Heart left ventricle (tissue), 7 donors: ENCODE results near the gene ATP2C2.

DNA sequence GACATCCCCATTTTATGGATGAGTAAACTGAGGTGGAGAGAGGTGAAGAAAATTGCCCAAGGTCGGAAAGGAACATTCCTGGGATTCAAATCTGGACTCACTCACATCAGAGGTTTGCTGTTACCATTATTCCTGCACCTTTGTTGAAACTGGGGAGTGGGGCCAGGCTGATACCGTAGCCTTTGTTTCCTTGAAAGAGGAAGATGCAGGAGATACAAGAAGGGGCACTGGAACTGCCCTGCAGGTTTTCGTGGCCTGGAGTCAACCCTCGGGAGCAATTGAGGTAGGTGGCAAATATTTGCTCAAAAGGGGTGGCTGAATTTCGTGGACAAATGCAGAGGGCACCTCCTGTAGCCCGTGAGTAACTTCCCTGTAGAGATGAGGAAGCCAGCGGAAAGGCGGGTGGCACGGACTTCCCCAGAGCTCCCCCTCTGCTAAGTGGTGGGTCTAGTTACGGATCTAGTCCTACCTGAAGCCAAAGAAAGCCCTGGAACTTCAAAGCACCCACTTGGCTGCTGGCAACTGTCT lies 1.2 kb upstream of the ATP2C2 start:
- PRO-cap, 6 experiments, result no peak in any of the 6 experiments
- RAMPAGE, long total RNA, 2 experiments, result no peak in any of the 2 experiments
- RRBS, result no CpG with 5 or more reads among the region's 10 CpGs

GRCh38 chr16:84367760-84369078 lies at the start of gene ATP2C2:
TSS of gene ATP2C2 (plus strand) at chr16:84368538.
- PRO-cap, 6 experiments, result no peak in any of the 6 experiments
- RAMPAGE, long total RNA, 2 experiments, result no peak in any of the 2 experiments
- RRBS, result 2% methylated on average over 30 of the region's 92 CpGs

DNA sequence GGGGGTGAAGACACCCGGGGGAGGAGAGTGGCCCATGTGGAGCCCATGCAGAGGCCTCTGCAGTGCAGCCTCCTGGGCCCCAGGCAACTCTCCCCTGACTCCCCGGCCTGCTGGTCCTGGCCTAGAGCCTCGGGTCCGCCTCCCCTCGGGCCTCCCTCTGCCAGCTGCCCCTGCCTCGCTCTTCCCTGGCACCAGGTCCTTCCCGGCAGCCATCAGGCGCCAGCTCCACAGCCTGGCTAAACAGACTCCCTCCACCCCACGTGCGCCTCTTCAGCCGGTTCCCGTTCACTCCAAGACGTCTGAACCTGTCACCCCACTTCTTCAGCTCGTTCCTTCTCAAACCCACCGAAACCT lies 538 bp upstream of the MEAK7 start:
- PRO-cap, 6 experiments, result no peak in any of the 6 experiments
- RAMPAGE, long total RNA, 2 experiments, result no peak in any of the 2 experiments
- RRBS, result 16% methylated on average over 14 of the region's 15 CpGs

DNA sequence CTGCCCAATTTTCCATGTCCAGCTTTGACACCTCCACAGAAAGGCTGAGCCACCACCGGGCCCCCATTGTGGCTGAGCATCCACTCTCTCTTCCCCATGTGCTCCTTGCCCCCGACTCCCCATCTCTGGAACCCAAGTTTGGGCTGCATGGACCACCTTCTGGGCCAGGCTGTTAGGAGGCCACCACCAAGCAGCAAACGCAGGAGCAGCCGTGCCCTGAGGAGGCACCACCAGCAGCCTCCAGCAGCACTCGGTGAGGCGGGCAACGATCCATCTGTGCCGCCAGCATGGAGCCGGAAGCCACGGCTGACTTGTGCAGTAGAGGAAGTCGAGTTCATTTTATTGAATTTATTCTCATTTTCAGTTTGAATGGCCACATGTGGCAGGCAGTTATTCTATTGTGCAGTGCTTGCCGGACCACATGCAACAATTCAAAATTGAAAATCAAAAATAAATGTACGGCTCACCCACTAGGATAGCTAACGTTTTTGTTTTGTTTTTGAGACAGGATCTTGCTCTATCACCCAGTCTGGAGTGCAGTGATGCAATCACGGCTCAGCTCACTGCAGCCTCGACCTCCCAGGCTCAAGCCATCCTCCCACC lies 2.9 kb upstream of the MEAK7 start:
- PRO-cap, 6 experiments, result no peak in any of the 6 experiments
- RAMPAGE, long total RNA, 2 experiments, result no peak in any of the 2 experiments
- RRBS, result 5% methylated on average over 3 of the region's 16 CpGs

DNA sequence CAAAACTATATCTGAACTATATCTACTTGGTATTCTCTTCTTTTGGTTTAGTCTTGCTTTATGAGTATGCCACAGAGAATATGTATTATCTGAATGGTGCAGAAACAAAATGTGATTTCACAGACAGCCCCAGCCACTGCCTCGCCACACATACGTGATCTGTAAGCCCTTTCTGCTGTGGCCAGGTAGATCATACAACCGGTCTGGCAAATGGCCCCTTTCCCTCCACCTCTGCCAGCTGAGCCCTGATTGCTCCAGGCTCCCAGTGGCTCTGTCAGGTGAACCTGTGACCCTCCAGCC lies 6.2 kb downstream of the COTL1 start:
- PRO-cap, 6 experiments, result no peak in any of the 6 experiments
- RAMPAGE, long total RNA, 2 experiments, result no peak in any of the 2 experiments
- RRBS, result no CpG with 5 or more reads among the region's 3 CpGs

DNA sequence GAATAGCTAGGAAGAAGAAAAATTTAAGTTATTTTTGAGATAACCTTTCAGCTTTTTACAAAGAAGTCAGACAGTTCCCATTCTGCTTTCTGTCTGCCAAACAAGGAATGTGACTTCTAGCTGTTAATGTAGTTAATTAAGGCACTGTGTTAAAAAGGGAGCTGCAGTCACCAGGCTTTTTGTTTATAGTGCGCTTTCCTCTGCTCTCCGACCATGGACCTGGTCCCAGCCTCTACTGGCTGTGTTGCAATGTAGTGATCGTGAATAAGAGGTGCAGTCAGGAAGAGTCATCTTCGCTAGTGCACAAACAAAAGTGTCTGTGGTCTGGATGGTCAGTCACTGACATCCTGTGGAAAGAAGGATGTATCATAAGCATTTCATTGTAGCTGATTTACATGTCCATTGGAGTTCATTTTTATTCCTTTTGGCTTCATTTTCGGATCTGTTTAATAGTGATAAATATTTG lies 39.9 kb downstream of the USP10 start:
- PRO-cap, 6 experiments, result no peak in any of the 6 experiments
- RAMPAGE, long total RNA, 2 experiments, result no peak in any of the 2 experiments
- RRBS, result no CpG with 5 or more reads among the region's 5 CpGs

- PRO-cap, 6 experiments, result no peak in any of the 6 experiments
- RAMPAGE, long total RNA, 2 experiments, result no peak in any of the 2 experiments
- RRBS, result no CpG with 5 or more reads among the region's 4 CpGs
Measured at GRCh38 chr16:84776115-84776318, 43.8 kb upstream of the CRISPLD2 start.

GRCh38 chr16:84827977-84828710 lies 8.4 kb downstream of the CRISPLD2 start:
- PRO-cap, 6 experiments, result no peak in any of the 6 experiments
- RAMPAGE, long total RNA, 2 experiments, result no peak in any of the 2 experiments
- RRBS, result no CpG with 5 or more reads among the region's 16 CpGs

DNA sequence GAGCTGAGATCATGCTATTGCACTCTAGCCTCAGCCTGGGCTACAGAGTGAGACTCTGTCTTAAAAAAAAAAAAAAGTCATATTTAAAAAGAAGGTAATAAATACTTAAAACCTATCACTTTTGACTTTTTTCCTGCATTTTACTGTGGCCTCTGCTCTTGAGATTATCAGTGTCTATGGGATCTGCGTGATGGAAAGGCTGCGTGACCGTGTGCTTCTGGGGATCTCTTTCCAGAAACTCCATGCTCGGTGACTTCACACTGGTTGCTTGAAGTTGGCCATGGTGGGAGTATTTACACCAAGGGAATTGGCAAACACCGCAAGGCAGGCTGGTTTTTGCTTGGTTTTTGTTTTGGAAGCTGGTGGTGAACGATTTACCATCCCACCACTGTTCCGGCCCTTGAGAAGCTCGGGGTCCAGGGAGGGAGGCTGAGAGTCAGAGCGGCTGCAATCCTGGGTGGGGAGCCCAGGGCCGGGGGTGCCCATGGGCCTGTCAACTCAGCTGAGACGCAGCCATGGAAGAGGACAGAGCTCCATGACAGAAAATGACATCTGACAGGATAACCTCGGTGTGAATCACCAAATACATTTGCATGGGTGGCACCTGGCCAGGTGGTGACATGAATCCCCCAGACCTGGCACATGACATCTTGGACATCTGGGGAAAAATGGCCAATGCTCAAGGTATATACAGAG lies 11.0 kb downstream of the CRISPLD2 start:
- PRO-cap, 6 experiments, result no peak in any of the 6 experiments
- RAMPAGE, long total RNA, 2 experiments, result no peak in any of the 2 experiments
- RRBS, result no CpG with 5 or more reads among the region's 12 CpGs

- PRO-cap, 6 experiments, result no peak in any of the 6 experiments
- RAMPAGE, long total RNA, 2 experiments, result no peak in any of the 2 experiments
- RRBS, result no CpG with 5 or more reads among the region's 9 CpGs
Measured at GRCh38 chr16:84834490-84834897, 14.7 kb downstream of the CRISPLD2 start.

GRCh38 chr16:85004245-85004903 lies 7.0 kb downstream of the ZDHHC7 start:
- PRO-cap, 6 experiments, result peak in 1 of 6 experiments; most common plus-strand start chr16:85004747 (in 1); most common minus-strand start chr16:85004633 (in 1)
- RAMPAGE, long total RNA, 2 experiments, result no peak in any of the 2 experiments
- RRBS, result no CpG with 5 or more reads among the region's 9 CpGs

- PRO-cap, 6 experiments, result no peak in any of the 6 experiments
- RAMPAGE, long total RNA, 2 experiments, result no peak in any of the 2 experiments
- RRBS, result no CpG with 5 or more reads among the region's 7 CpGs
Measured at GRCh38 chr16:85031367-85031926, 3.9 kb downstream of the KIAA0513 start.

DNA sequence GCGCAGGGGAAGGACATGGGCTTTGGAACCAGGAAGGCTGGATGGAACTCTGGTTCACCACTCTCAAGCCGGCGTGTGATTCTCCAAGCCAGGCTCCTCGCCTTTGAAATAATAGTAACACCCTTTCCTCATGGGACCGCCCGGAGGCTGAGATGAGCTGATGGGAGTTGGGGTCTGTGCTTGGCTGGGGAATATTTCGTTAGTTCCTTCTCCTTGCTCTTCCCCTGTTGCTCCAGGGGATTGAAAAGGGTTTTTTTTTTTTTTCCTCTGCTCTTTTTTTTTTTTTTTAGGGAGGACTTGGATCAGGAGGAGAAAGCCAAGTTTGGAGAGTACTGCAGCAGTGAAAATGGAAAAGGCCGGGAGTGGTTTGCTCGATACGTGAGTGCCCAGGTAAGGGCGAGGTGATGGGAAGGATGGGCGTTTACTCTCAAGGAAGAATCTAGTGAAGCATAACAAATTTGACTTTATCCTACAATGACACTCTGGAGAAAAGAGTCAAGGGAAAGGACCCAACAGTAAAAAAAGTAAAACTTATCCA lies 40.7 kb downstream of the CIBAR2 start:
- PRO-cap, 6 experiments, result no peak in any of the 6 experiments
- RAMPAGE, long total RNA, 2 experiments, result no peak in any of the 2 experiments
- RRBS, result 85% methylated on average over 2 of the region's 12 CpGs

DNA sequence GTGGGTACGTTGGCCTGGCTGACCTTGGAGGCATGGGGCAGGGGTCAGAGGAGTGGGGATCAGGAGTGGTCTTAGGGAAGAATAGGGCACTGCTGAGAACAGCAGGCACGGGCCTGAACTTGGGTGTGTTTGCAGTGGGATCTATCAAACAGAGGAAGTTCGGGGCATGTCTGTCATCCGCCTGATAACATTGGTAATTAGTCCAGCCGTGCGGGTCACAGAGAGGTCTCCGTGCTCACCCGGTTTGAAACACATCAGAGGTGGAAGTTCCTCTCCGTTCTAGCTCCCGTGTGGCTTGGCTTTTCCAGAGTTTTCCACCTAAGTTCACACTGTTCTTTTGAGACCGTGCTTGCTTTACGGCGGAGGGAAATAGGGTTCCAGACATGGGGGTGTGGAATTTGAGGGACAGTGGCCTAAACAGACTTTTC lies 59.7 kb upstream of the CIBAR2 start:
- PRO-cap, 6 experiments, result no peak in any of the 6 experiments
- RAMPAGE, long total RNA, 2 experiments, result no peak in any of the 2 experiments
- RRBS, result no CpG with 5 or more reads among the region's 13 CpGs

DNA sequence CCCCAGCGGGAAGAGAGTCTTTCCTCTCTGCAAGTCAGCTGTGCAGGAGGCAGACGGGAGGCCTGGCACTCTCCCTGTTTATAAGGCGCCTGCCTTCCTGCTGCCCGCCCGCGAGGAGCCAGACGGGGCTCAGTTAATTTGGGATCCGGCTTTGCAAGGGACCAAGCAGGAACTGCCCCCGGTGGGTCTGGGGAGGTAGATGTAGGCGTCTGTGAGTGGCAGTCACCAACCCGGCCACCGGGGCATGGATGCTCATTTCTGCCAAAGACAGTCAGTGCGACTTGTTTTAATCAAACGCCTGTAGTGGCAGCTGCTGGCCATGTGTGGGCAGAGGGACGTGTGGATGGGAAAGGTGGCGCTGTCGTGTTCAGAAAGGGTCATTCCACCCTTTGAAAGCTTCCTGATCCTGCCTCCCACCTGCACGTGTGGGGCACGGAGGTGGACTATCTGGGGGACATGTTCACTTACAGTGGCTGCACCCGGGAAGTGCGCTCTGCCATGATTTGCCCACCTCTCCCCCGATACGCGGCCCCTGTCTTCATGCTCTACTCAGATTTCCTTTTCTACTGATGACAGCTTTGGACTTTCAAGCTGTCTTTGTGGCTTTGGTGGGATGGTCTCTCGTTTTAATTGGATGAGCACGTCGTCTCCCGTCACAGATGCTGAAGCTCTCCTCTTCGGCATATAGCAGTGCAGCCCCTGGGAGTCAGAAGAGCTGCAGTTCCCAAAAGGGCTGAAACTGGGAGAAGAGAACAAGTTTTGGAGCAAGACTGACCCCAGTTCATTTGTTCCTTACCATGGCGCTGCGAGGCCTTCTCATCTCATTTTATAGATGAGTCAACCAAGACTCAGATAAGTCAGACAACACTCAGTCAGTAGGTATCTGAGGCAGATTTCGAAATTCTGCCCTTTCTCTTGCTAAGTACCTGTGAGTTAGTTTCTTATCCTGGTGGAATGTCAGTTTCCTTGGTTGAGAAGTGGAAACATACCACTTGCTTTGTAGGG lies 60.4 kb upstream of the CIBAR2 start:
- PRO-cap, 6 experiments, result no peak in any of the 6 experiments
- RAMPAGE, long total RNA, 2 experiments, result no peak in any of the 2 experiments
- RRBS, result 17% methylated on average over 3 of the region's 32 CpGs

- PRO-cap, 6 experiments, result no peak in any of the 6 experiments
- RAMPAGE, long total RNA, 2 experiments, result no peak in any of the 2 experiments
- RRBS, result 29% methylated on average over 4 of the region's 44 CpGs
Measured at GRCh38 chr16:85360138-85361308, 248.3 kb upstream of the CIBAR2 start.

DNA sequence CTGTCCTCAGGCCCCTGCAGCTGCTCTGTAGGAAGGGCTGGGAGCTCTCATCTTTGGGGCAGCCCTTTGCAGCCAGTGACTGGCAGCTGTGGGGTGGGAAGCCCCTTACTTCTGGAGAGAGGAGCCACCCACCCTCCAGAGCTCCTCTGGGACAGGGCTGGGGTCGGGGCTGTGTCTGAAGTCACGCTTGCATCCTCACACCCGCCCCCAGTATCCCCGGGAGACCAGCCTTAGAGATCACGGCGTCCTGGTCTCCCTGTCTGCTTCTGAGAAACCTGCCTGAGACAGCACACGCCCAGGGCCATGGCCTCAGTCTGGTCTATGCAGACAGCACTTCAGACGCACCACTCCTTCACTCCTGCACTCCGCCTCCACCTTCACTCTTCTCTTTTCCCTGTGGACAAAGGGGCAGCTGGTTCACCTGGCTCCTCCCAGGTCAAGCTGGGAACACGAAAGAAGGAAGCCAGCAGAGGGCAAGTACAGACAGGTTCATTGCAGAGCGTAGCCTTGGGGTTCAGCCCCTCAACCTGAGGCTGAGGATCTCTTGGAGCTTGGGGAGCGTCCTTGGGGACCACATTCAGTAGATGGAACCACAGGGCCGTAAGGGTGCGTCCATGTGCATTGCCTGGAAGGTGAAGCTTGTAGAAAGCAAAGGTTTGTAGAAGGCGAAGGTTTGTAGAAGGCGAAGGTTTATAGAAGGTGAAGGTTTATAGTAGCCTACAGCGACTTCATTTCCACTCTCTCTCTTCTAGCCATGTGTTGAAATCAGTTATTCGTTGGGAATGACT lies 247.9 kb upstream of the GSE1 start:
- PRO-cap, 6 experiments, result no peak in any of the 6 experiments
- RAMPAGE, long total RNA, 2 experiments, result no peak in any of the 2 experiments
- RRBS, result no CpG with 5 or more reads among the region's 18 CpGs

- PRO-cap, 6 experiments, result no peak in any of the 6 experiments
- RAMPAGE, long total RNA, 2 experiments, result no peak in any of the 2 experiments
- RRBS, result 20% methylated on average over 4 of the region's 15 CpGs
Measured at GRCh38 chr16:85416300-85416818, 196.8 kb upstream of the GSE1 start.

DNA sequence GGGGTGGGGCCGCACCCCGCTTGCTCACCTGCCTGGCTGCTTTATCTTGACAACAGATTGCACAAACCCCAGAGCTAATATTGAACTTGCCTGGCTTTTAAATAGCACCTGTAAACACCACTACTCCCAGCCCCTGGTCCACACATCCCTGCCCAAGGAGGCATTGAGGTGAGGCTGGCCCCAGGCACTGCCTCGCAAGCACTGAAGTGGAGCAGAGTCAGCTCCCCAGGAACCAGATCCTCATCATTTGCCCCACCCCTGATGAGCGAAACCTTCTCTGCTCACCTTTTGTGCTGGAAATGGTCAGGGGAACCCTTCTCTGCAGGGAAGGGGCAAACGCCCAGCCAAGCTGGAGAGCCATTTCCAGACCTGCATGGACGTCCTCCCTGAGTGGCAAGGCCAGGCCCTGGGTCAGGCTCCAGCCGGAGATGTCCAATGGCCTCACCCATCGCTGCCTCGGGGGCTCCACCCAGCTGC lies 190.2 kb upstream of the GSE1 start:
- PRO-cap, 6 experiments, result no peak in any of the 6 experiments
- RAMPAGE, long total RNA, 2 experiments, result no peak in any of the 2 experiments
- RRBS, result no CpG with 5 or more reads among the region's 9 CpGs

GRCh38 chr16:85473944-85474481 lies 139.1 kb upstream of the GSE1 start:
- PRO-cap, 6 experiments, result no peak in any of the 6 experiments
- RAMPAGE, long total RNA, 2 experiments, result no peak in any of the 2 experiments
- RRBS, result no CpG with 5 or more reads among the region's 17 CpGs